Mammary epithelial cell (primary cell): ENCODE measurements around a stretch of chr7.

DNA sequence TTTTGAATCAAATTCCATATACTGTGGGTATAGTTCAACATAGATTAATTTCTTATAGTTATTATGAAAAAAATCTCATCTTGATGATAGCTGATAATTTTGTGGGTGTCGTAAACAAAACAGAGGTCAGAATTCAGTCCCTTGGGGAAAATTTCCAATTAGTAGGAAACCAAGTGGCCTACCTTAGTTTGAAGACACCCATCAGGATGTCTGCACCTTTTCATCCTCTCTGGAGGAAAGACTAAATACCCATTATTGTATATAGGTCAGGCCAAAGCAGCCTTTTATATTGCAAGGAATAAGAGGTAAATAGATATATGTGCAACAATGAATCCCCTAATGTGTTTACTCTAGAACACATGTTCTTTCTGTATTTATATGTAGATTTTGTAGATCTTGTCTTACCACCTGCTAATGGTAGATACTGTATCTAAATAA lies 6.5 kb downstream of the IKZF1 start:
- CAGE, long polyA plus RNA: no peak
- RRBS: no CpG with 5 or more reads among the region's 1 CpG

- CAGE, long polyA plus RNA: no peak
- RRBS: no CpG with 5 or more reads among the region's 9 CpGs
Observed at GRCh38 chr7:50314966-50315585, 10.6 kb downstream of the IKZF1 start.

GRCh38 chr7:50331391-50332158 lies 27.1 kb downstream of the IKZF1 start:
- CAGE, long polyA plus RNA: no peak
- RRBS: no CpG with 5 or more reads among the region's 2 CpGs

GRCh38 chr7:50350474-50351032 lies 46.0 kb downstream of the IKZF1 start:
- CAGE, long polyA plus RNA: no peak
- RRBS: 87% methylated on average over 4 of the region's 13 CpGs

GRCh38 chr7:50357872-50358641 lies 53.5 kb downstream of the IKZF1 start:
- CAGE, long polyA plus RNA: no peak
- RRBS: no CpG with 5 or more reads among the region's 16 CpGs

GRCh38 chr7:50366908-50367609 lies 62.5 kb downstream of the IKZF1 start:
- CAGE, long polyA plus RNA: no peak
- RRBS: no CpG with 5 or more reads among the region's 3 CpGs

DNA sequence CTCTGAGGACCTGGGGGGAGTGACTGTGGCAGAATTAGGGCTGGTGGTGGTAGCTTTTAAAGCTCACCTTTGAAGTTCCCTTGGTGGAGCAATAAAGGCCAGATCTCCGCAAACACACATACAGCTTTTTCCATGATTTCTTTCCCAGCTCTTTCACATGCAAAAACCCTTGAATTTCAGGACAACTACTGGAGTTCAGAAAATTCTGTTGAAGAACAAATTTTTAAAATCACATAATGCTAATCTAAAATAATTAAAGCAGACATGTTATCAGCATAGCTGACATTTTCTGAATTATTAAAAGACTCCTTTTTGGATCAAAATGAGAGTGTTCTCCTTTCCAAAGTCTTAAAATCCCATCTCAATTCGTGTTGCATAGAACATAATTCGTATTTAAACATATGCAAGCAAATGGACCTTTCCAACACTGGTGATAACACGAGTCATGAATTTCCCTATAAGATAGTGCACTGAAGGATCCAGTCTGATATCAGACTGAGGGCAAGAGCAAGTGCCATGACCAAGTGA lies 51.0 kb upstream of the DDC start:
- CAGE, long polyA plus RNA: no peak
- RRBS: no CpG with 5 or more reads among the region's 4 CpGs

GRCh38 chr7:50641027-50642385 lies 76.3 kb upstream of the DDC start:
- CAGE, long polyA plus RNA: no peak
- RRBS: no CpG with 5 or more reads among the region's 25 CpGs

GRCh38 chr7:50656630-50656988 lies 91.4 kb upstream of the DDC start:
- CAGE, long polyA plus RNA: no peak
- RRBS: no CpG with 5 or more reads among the region's 5 CpGs

- CAGE, long polyA plus RNA: no peak
- RRBS: no CpG with 5 or more reads among the region's 7 CpGs
Observed at GRCh38 chr7:50730586-50731210, 52.0 kb downstream of the GRB10 start.

- CAGE, long polyA plus RNA: no peak
- RRBS: no CpG with 5 or more reads among the region's 1 CpG
Observed at GRCh38 chr7:50812828-50813239, 30.1 kb upstream of the GRB10 start.

DNA sequence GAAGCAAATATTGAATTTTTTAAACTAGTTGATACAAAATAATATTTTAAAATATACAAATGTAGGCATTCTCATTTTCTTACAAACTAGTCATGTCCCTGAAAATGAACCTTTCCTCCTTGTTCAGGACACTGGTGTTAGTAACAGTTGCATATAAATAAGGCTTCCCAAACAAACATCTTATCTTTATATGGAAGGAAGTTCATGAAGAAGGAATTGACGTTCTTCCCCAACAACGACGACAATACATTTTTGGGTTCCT lies 182.8 kb downstream of the COBL start:
- CAGE, long polyA plus RNA: no peak
- RRBS: no CpG with 5 or more reads among the region's 3 CpGs

DNA sequence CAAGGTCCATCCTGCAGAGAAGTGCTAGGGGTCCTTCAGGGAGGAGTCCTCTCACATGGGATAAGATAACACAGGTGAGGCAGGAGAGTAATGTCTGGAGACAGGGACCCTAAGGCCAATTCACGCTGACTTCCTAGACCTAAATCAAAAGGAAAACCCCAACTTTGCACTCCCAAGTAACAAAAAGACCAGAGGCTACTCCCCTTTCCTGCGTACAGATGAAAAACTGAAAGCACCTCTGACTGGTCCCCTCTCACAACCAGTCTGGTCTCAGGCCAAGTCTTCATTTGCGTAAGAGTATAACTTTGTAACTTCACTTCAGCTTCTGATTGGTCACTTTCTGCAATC lies 74.8 kb downstream of the COBL start:
- CAGE, long polyA plus RNA: no peak
- RRBS: no CpG with 5 or more reads among the region's 3 CpGs

DNA sequence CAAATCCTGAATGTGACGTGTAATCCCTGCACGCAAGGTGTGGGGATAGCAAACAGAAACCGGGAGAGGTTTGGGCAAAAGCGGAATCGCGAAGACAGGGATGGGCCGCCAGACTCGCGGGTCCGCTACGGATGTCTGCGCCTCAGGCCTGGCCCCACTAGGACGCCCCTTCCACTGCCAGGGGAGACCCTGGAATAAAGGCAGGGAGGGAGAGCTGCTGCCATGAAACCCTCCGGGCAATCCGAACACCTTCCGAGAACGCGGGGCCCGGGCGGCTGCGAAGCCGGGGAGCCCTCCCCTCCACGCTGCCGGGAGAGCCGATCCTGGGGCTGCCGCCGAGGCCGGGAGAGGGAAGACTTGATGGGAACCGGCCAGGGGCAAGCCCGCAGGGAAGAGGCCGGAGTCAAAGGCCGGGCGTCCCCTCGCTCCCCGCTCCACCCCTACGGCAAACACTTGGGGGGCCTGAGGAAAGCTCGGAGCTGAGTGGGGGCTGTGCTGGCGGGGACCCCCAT lies 752 bp downstream of the COBL start:
- CAGE, long polyA plus RNA: no peak
- RRBS: 0% methylated on average over 4 of the region's 38 CpGs

- CAGE, long polyA plus RNA: no peak
- RRBS: no CpG with 5 or more reads among the region's 6 CpGs
Observed at GRCh38 chr7:51350188-51350601, 33.6 kb upstream of the COBL start.

- CAGE, long polyA plus RNA: no peak
- RRBS: no CpG with 5 or more reads among the region's 14 CpGs
Observed at GRCh38 chr7:51356927-51357797, 40.6 kb upstream of the COBL start.

GRCh38 chr7:52874145-52874344 lies 161.4 kb upstream of the POM121L12 start:
- CAGE, long polyA plus RNA: no peak
- RRBS: no CpG with 5 or more reads among the region's 1 CpG

- CAGE, long polyA plus RNA: no peak
- RRBS: 2% methylated on average over 28 of the region's 54 CpGs
Observed at GRCh38 chr7:54664203-54664944, 94.6 kb downstream of the SEC61G start.

- CAGE, long polyA plus RNA: no peak
- RRBS: no CpG with 5 or more reads among the region's 7 CpGs
Observed at GRCh38 chr7:54967203-54967655, 51.6 kb upstream of the EGFR start.

- CAGE, long polyA plus RNA: no peak
- RRBS: no CpG with 5 or more reads among the region's 9 CpGs
Observed at GRCh38 chr7:55024319-55025624, 6.0 kb downstream of the EGFR start.